ENCODE results near the gene TMEM132B.

GRCh38 chr12:124527933-124528505 is 39.4 kb downstream of the NCOR2 start:
- PRO-cap, 2 experiments, result no peak in any of the 2 experiments
- RAMPAGE, long total RNA, 4 experiments, result no peak in any of the 4 experiments

DNA sequence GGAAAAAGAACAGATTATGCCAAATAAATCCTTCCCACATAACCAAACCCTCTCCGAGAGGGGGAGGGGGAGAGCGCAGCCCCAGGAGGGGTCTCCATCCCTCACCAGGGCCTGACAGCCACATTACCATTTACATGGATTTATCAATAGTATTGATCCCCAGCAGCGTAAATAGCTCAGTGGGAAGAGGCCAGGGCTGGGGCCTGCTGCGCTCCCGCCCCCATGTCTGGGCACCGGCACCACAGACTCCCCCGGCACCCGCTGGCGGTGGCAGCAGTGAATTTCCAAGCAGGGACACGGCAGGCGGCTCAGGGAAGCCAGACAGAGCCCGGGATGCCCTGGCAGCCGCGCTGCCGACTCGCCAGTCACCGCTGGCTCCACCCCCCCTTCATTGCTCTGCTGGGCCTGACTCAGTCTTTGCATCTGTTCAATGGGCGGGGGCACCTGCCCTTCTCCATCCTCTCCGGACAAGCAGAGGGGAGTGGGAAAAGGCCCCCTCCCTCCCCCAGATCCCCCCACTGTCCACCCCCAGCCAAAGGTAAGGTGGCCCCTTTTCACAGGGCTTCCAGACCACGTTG is 2.3 kb downstream of the NCOR2 start:
- PRO-cap, 2 experiments, result no peak in any of the 2 experiments
- RAMPAGE, long total RNA, 4 experiments, result no peak in any of the 4 experiments

GRCh38 chr12:124565818-124566141 is 1.6 kb downstream of the NCOR2 start:
- PRO-cap, 2 experiments, result no peak in any of the 2 experiments
- RAMPAGE, long total RNA, 4 experiments, result no peak in any of the 4 experiments

GRCh38 chr12:124603358-124603619 is 35.9 kb upstream of the NCOR2 start:
- PRO-cap, 2 experiments, result no peak in any of the 2 experiments
- RAMPAGE, long total RNA, 4 experiments, result no peak in any of the 4 experiments

GRCh38 chr12:124646318-124647005 is 79.0 kb upstream of the NCOR2 start:
- PRO-cap, 2 experiments, result no peak in any of the 2 experiments
- RAMPAGE, long total RNA, 4 experiments, result no peak in any of the 4 experiments

- PRO-cap, 2 experiments, result no peak in any of the 2 experiments
- RAMPAGE, long total RNA, 4 experiments, result no peak in any of the 4 experiments
These were observed 115.1 kb upstream of the NCOR2 start for GRCh38 chr12:124682553-124682893.

DNA sequence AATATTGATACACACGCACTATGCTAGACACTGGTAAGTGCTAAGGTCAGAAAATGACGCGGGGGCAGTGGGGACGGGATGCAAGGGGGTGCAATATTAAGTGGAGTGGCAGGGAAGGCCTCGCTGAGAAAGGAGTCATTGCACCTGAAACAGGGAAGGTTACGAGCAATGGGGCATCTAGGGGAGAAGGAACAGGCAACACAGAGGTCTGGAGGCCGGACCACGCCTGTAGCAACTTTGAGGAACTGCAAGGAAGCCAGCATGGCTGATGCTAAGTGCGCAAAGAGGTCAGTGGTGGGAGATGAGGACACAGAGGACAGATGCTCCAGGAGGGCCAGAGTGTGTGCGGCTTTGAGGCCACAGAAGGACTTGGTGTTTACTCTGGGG is 143.9 kb downstream of the SCARB1 start:
- PRO-cap, 2 experiments, result no peak in any of the 2 experiments
- RAMPAGE, long total RNA, 4 experiments, result no peak in any of the 4 experiments

GRCh38 chr12:124796432-124796700 is 67.3 kb downstream of the SCARB1 start:
- PRO-cap, 2 experiments, result no peak in any of the 2 experiments
- RAMPAGE, long total RNA, 4 experiments, result no peak in any of the 4 experiments

- PRO-cap, 2 experiments, result peak in 1 of 2 experiments; most common minus-strand start chr12:124911423 (in 1)
- RAMPAGE, long total RNA, 4 experiments, result no peak in any of the 4 experiments
These were observed 3.1 kb downstream of the UBC start for GRCh38 chr12:124911396-124911652.

DNA sequence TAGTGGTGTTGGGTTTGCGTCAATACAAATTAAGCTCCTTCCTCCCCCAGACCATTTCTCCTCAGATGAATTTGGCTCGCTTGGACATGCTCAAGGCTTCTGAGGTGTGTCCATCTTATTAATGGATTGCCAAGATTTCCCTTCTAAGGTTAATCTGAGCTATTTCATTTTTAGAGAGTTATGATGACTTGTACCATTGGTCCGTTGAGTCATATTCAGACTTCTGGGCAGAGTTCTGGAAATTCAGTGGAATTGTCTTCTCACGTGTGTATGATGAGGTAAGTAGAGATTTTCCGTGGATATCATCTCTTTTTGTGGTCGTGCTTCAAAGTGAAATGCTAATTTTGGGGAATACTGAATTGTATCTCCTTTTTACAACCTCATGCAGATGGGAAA is 8.5 kb downstream of the AACS start:
- PRO-cap, 2 experiments, result no peak in any of the 2 experiments
- RAMPAGE, long total RNA, 4 experiments, result start-site peak on the plus strand in 2 of 4 experiments, centred at positions 210 to 219 of the sequence, 17 to 18 reads per replicate

GRCh38 chr12:125092532-125093672 is 27.7 kb downstream of the AACS start:
- PRO-cap, 2 experiments, result no peak in any of the 2 experiments
- RAMPAGE, long total RNA, 4 experiments, result no peak in any of the 4 experiments

DNA sequence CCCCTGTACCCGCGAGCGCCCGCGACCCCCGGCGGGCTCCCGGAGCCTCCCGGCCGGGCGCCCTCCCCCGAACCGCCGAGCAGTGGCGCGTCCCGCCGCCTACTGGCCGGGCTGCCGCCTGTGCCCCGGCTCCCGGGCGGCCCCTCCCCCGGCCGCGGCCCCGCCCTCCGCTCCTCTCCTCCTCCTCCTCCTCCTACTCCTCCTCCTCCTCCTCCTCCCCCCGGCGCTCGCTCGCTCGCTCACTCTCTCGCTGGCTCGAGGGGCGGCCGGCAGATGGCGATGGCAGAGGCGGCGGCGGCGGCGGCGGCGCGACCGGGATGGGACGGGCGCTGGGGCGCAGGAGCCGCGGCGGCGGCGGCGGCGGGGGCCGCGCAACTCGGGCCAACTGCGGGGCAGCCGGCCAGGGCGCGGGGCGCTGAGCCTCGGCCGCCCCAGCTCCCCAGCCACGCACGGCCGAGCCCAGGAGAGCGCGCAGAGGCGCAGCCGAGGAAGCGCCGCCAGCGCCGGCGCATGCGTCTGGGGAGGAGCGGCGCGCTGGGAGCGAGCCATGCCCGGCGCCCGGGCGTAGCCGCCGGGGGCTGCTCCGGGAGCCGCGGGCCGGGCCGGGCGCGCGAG is at the start of gene TMEM132B:
TMEM132B (plus strand) TSS at position 242 of the 615 bp plus-strand sequence.
- PRO-cap, 2 experiments, result peak in 2 of 2 experiments; most common plus-strand start position 242 of the sequence (in 2); most common minus-strand start position 83 of the sequence (in 1)
- RAMPAGE, long total RNA, 4 experiments, result no peak in any of the 4 experiments

DNA sequence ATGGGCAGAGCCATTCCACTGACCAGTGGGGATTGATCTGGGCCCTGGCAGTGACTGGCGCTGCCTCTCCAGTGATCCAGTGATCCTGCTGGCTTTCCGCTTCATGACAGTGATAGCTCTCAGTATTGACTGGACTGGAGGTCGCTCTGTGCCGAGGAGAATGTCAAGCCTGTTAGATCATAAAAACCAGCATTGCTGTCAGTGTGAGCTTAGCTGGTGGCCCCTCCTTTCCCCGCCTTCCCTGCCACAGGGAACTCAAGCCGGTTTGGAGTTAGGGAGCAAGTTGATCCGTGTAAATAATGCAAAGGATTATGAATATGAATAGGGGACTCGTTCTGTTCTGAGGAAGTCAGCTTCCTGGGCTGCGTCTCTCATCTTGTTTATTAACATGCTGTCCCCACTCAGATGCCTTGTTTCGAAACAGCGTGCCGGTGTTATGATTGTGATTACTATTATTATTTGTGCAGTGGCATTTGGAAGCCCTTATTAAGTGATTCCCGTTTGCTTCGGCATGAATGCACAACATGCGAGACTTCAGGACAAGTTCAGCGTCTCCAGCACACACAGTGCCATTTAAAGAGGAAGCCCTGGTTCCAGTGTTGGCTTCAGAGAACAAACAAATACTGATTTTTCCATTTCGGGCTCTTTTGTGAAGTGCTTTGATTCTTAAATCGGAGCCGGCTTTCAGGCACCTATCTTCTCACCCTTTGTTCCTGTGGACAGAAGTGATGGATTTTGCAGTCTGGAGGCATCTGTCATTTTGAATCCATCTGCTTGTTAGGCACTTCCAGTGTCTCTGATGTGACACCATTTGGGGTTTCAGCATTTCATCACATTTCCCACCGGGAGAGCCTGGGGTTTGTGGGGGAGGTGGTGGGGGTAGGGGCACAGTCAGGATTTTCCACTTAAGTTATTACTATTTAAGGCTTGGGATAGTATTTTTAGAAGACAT is 60.1 kb downstream of the TMEM132B start:
- PRO-cap, 2 experiments, result no peak in any of the 2 experiments
- RAMPAGE, long total RNA, 4 experiments, result no peak in any of the 4 experiments

DNA sequence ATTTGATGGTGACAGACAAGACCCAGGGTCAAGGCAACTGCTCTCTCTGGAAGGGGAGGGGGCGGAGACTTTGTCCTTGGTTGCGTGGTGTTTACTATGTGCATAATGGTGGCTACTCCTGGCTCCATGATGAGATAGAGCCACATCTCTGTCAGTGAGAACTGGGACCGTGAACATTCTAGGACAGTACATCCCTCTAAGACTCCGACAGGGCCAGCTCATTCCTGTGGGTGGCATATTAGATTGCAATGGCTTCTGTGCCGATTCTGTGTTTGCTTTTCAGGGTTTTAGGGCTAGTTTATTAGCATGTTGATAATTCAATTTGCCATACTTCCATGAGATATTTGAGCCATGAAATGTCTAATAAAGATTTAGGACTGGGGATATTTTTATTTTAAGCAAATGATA is 662.1 kb downstream of the TMEM132B start:
- PRO-cap, 2 experiments, result peak in 1 of 2 experiments; most common minus-strand start position 267 of the sequence (in 1)
- RAMPAGE, long total RNA, 4 experiments, result no peak in any of the 4 experiments

DNA sequence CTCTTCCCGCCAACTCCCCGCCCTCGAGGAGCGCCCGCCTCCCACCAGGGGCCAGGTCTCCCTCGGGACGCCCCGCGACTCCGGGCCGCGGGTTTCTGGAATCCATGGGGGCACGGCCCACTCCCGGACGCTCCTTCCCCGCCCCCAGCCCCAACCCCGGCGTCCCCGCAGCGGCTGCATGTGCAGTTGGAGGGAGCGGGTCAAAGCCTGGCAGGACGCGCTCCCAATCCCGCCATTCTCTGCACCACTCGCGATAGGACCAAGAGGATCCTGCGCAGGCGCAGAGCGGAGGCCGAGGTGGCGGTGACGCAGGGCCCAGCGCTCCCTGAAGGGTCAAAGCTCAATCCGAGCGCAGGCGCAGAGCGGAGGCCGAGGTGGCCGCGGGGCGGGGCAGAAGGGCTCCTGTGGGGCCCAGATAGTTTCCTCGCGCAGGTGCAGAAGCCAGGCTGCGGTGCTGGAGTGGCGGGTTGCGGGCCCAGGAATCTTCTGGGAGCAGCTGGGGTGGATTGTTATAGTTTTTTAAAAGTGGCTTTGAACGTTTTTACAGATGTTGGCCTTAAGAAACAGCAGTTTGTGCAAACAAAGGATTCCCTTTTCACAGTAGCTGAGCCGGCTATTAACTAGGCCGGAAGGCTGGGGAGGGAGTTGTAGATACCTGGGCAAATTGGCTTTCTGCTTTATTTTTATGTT is 675.5 kb downstream of the TMEM132B start:
- PRO-cap, 2 experiments, result peak in 1 of 2 experiments; most common plus-strand start position 365 of the sequence (in 1); most common minus-strand start position 238 of the sequence (in 1)
- RAMPAGE, long total RNA, 4 experiments, result no peak in any of the 4 experiments

GRCh38 chr12:126198885-126199454 is 1012.8 kb downstream of the TMEM132B start:
- PRO-cap, 2 experiments, result no peak in any of the 2 experiments
- RAMPAGE, long total RNA, 4 experiments, result no peak in any of the 4 experiments

- PRO-cap, 2 experiments, result peak in 1 of 2 experiments; most common plus-strand start chr12:126725895 (in 1)
- RAMPAGE, long total RNA, 4 experiments, result no peak in any of the 4 experiments
These were observed 1539.5 kb downstream of the TMEM132B start for GRCh38 chr12:126725761-126726031.

DNA sequence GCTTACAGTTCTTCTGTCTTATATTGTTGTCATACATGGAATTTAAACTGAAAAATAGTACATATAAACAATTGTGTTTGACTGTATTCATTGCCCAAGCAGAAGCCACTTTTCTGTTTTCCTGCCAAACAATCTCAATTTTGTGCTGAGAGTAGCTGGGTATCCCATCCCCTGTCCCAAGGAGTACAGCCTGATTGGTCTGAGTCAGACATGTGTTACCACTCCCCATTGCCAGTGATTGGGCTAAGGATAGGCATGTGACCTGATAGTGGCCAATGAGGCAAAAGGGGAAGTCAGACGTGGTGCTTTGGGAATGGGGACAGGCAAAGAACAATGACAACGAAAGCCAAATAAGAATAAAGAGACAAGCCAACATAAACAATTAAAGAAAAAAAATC is 626.9 kb upstream of the TMEM132C start:
- PRO-cap, 2 experiments, result no peak in any of the 2 experiments
- RAMPAGE, long total RNA, 4 experiments, result no peak in any of the 4 experiments

- PRO-cap, 2 experiments, result no peak in any of the 2 experiments
- RAMPAGE, long total RNA, 4 experiments, result no peak in any of the 4 experiments
These were observed 322.8 kb upstream of the TMEM132C start for GRCh38 chr12:127944270-127944501.

DNA sequence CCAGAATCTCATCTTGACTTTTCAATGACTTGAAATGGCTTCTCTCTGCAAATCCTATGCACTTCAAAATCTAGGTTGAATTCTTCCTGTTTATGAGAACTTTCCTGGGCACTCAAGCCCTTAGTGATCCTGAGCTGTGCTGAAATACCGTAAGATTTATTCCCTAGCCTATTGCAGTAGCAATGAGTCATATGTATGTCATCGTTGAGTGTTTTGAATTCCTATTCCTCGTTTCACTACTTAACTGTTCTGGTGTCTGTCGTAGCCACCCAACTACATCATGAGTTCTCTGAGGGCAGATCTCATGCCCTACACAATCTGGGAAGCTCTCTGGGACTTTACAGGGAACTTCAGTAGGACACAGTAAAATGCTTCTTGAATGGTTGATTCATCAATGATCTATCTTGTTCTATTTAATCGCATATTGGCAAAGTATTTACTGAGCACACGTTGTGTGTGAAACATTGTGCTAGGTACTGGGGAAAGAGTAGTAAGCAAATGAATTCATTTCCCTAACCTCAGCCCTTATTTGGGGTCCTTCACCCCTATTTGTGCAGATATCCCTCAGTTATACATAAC is 190.7 kb upstream of the TMEM132C start:
- PRO-cap, 2 experiments, result no peak in any of the 2 experiments
- RAMPAGE, long total RNA, 4 experiments, result no peak in any of the 4 experiments